ENCODE data around the genes SPPL2C and MYL4.

- PRO-cap = no peak
Observed at GRCh38 chr17:45294490-45295118, 22.2 kb downstream of the MAP3K14 start.

DNA sequence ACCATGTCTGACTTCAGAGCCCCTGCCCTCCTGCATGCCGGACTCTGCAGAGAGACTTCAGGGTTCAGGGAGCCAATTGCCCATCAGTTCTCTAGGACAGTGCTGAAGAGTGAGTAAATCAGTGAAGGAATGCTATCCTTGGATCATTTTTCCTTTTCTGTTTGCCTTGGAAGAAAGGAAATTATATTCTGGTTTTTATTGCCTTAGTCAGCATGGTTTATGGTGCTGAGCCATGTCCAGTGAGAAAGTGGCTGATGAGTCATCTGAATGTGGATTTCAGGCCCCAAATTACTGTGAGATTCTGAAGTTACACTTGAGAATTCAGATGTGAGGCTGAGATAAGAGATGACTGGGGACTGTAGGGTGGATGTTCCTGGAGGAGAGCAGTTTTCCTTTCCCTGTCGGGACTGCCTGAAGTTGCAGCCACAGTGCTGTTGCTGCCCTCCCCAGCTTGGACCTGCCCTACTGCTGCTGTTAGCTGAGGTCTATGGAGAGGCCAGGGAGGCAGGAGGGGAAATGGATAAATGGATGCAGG, 4.1 kb upstream of the MAP3K14 start:
- PRO-cap = no peak

DNA sequence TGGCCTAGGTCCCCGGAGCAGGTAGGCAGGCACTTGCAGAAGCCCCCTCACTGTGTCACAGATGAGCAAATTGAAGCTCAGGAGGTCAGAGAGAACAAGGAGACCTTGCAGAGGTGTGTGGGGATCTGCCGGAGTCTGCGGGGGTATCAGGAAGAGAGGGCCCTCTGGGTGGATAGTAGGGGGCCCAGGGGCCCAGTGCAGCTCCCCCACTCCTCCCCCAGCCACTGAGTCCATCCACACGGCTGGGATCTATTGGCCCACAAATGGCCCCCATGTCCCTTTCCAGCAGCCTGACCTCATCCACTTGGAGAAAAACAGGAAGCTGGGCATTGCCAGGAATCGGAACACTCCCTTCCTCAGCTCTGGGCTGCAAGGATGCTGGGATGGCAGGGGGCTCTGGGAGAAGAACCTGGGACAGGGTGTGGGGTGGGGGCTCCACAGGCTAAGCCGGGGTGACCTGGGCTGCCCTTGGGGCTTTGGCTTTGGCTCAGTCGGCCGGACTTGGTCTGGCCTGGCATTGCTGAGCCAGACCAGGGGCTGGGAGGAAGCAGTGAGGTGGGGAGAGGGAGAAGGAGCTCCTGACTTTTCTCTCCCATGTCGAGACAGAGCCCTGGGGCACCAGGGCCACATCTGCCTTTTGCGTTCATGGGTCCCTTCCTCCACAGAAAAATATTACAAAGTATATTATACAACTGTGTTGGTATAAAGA, 21.5 kb upstream of the MAP3K14 start:
- PRO-cap = no peak

DNA sequence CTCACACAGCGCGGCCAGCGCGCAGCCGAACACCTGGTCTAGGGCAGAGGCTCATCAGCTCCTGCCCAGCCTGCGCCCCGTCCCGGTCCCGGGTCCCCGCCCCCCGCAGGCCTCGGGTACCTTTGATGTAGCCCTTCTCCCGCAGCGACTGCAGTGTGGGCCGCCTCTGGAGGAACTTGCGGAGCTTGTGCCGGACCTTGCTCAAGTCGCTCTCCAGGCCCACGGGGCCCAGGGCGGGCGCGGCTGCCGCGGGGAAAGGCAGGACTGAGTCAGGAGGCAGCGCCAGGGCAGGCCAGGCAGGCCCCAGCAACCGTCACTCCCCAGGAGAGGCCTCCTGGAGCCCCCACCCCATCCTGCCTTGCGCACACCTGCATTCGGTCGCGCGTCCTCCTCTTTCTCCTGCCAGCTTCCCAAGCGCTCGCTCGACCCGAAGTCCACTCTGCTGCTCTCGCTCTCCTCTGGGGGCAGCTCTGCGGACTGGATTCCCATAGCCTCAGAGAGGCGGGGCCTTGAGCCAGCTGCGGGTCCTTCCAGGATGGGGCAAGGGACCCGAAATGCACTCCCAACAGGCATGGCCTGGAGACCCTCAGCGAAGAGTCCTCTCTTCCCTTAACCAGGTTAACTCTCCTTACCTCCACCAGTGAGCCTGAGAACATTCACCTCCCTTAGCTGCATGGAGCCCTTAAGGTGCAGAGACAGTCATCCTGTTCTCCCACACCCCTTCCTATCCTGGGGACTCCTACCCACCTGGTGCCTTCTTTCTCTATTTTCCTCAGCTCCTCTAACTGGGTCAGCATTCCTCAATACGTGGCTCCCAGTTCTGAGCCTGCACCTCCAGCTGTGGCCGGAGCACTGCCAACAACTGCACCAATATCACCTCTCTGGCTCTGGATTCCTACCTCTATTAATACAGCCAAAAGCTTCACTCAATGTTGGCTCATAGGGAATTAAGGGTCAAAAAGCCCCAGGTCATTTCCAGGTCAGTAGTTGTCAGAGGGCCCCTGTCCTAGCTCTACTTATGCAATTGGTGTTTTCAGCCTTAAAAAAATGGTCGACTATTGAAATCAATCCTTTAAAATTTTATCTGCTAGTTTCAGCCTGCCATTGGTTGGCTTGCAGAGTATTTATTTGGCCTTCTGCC, 35.8 kb downstream of the ARHGAP27 start:
- PRO-cap = no peak

DNA sequence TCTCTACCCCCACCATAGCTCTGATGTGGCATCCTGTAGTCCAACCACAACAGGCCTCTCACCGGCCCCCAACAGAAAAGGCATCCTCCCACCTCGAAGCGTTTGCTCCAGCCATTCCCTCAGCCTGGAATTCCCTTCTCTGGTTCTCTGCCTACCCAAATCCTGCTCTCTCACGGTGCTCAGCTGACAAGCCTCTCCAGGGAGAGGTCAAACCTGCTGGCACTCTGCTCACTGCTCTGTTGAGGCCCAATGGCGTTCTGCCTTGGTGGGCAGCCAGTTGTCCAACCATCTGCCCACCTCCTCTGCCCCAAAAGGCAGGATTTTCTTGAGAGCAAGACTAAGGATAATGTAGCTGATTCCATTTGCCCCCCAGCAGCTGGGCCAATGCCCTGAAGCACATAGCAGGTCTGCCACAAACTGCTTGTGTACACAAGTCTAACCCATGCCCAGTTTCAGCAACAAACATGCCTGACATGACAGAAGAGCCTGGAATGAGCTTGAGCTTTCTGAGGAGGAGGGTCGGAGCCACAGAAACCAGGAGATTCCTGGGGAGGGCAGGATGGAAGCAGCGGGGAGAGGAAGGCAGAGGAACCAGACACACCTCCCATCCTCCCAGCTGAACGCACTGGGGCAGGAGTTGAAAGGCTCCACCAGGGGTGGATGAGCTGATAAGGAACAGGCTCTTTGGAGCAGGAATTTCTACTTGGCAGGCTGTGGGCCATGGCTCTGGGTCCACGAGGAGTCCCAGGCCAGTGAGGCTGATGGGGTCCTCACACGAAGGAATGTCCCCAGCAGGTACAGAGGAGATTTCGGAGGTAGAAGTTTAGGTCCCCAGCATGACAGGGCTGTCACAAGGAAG, 23.9 kb downstream of the ARHGAP27 start:
- PRO-cap = no peak

DNA sequence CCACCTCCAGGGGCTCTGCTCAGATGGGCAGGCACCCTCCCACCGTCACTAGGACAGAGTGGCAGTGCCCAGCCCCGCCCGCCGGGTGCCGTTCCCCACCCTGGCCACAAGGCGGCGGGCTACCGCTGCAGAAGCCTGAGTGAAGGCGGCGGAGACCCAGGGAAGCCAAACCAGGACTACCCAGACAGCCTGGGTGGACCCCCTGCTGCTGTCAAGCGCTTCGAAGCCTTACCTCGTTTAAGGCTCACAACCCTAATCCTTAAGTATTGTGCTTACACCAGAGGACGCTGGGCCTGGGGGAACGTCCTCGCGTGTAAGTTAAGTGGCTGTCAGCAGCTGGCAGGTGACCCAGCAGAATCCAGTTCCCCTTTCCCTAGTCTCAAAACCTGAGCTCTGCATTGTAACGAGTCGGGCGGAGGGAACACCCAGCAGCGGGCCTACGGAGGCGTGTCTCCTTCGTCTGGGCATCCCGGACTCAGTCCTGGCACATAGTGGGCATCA, 4.5 kb downstream of the ARHGAP27 start:
- PRO-cap = no peak

- PRO-cap = no peak
Observed at GRCh38 chr17:45461693-45462376, 28.7 kb downstream of the PLEKHM1 start.

GRCh38 chr17:45579392-45580030, 89.0 kb upstream of the PLEKHM1 start:
- PRO-cap = no peak

DNA sequence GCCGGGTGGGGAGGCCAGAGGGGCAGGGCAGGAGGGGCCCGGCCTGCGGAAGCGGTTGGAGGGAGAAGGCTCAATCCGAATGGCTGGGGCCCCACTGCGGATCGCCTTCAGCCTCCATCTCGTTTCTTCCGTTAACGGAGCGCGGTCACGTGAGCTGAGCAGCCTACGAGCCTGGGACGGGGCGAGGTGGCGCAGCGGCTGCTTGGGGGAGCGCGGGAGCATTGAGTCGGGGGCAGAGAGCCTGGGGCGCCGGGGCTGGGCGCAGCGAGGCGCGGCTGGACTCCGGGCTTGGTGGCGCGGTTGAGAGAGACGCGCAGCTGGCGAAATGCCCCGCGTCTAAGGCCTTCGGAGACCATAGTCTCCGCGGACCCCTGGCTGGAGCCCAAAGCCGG, 94.5 kb upstream of the PLEKHM1 start:
- PRO-cap = bidirectional peak, plus-strand start at position 323 of the sequence, minus-strand start at position 113 of the sequence

GRCh38 chr17:45703364-45703652, 80.8 kb upstream of the CRHR1 start:
- PRO-cap = unidirectional peak, plus-strand start at chr17:45703590

GRCh38 chr17:45844607-45844944, at the start of gene SPPL2C:
Gene SPPL2C, plus strand, starts transcription at chr17:45844881.
- PRO-cap = no peak

- PRO-cap = no peak
Observed at GRCh38 chr17:45870056-45870472, 24.3 kb upstream of the MAPT start.

GRCh38 chr17:46227745-46228080, 34.5 kb upstream of the KANSL1 start:
- PRO-cap = no peak

DNA sequence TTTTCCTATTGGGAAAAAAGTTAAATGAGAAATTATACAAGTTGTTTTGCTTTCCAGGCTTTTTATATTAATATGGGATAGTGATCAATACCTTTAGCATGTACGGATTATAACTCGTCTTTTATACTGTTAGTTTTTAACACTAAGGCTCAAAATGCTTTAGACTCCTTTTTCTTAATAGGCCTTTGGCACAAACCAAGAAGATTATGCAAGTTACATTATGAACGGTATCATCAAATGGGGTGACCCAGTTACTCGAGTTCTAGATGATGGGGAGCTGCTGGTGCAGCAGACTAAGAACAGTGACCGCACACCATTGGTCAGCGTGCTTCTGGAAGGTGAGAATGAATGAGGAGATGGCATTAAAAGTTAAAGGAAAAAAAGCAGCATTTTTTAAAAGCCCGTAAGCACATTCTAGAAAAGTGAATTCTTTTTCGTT, 107.7 kb downstream of the WNT3 start:
- PRO-cap = no peak

DNA sequence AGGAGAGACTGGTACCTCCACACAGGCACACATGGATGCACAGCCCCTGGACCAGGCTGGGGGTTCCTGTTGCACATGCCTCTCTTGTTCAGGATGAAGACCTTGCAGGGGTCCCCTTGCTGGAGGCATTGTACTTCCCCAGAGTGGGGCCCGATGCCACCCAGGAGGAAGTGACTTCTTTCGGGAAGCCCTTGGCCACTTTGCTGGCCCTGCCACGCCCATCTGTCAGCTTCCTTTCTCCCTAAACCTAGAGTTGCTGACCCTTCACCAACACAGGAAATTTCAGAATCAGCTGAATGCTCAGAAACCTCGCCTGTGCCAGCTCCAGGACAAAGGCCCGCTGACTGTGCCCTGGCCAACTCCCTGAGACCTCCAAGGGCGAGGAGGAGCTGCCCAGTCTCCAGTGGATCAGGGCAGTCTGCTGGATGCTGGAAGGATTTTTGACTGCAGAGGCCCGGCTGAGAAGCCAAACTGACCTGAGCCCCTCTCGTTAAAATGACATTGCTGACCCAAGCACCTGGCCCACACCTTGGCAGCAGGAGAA, 26.7 kb downstream of the WNT9B start:
- PRO-cap = no peak

GRCh38 chr17:46940734-46941256, 17.8 kb downstream of the GOSR2 start:
- PRO-cap = no peak

DNA sequence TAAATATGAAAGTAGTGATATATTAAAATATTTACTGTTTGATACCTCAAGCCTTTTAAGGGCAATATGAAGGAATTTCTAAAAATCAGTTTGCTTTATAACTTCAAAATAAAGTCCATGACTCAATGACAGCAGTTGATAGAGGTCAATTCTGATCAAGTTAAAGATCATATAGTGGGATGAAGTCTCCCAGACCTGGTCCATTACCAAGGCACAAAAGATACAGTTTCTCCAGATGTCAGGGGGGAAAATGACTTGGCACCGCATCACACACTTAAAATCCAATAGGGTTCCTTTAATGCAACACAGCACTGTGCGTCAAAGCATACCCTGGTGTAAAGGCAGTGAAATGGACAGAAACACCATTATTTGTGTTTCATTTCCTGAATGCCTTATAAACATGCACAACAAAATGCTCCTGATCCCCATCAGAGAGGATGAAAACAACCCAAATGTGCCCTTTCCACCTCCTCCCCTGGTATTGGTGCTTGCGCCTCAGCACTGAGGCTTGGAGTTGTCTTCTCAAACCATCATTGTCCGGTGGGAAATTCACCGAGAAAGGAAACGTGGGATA, 944 bp downstream of the CDC27 start:
- PRO-cap = unidirectional peak, plus-strand start at position 533 of the sequence

DNA sequence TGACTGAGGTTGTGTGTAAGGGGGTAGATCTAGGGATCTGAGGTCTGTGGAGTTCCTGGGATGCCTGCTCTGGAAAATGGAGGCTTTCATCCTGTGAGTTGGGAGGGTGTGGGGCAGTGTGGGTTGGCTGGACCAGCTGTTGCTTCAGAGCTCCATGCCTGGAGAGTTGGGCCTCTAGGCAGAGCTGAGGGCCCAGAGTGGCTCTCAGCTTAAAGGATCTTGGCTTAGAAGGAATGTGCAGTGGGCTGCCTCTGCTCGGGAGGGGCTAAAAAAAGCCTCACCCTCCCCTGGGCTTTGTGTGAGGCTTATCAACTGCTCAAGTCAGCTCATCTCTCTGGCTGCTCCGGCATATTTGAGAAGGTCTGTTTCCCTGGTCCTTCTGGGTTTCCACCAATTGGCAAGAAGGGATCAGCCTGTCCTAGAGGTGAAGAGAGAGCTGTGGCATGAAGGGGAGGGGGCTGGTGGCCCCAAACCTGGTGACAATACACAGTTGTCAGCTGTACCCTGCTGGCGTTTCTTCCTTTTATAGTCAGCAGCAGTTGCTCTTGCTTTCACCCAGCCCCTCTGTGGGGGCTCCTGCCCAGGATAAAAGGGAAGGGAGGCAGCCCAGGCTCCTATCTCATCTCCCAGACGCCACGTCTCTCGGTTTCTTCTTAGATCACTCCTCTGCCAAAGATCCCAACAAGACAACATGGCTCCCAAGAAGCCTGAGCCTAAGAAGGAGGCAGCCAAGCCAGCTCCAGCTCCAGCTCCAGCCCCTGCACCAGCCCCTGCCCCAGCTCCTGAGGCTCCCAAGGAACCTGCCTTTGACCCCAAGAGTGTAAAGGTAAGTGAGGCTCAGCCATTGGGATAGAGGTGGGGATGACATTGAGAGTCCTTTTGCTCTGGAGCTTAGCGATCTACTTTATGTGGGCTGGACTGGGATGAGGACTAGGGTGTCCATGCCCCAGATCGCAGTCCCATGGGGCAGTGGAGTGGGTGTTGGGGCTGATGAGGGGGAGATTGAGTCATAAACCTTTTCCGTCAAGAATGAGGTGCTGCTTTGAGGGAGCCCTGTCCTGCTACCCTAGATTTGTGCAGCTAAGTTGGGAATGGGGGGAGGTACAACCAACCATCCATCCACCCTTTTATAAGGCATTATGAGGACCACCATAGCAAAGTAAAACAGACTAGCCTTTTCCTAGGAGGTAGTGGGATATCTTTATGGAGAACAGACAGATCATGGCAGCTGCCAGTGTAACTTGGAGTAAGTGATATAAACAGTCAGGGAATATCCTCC, at the start of gene MYL4:
Gene MYL4, plus strand, starts transcription at position 617 of the 1,279 bp plus-strand sequence.
- PRO-cap = no peak

- PRO-cap = no peak
Observed at GRCh38 chr17:47608443-47609243, 41.1 kb upstream of the KPNB1 start.

- PRO-cap = no peak
Observed at GRCh38 chr17:47672669-47673115, 21.3 kb upstream of the TBKBP1 start.